SJCRH30 (cell line): ENCODE results near the gene POLR2L.

DNA sequence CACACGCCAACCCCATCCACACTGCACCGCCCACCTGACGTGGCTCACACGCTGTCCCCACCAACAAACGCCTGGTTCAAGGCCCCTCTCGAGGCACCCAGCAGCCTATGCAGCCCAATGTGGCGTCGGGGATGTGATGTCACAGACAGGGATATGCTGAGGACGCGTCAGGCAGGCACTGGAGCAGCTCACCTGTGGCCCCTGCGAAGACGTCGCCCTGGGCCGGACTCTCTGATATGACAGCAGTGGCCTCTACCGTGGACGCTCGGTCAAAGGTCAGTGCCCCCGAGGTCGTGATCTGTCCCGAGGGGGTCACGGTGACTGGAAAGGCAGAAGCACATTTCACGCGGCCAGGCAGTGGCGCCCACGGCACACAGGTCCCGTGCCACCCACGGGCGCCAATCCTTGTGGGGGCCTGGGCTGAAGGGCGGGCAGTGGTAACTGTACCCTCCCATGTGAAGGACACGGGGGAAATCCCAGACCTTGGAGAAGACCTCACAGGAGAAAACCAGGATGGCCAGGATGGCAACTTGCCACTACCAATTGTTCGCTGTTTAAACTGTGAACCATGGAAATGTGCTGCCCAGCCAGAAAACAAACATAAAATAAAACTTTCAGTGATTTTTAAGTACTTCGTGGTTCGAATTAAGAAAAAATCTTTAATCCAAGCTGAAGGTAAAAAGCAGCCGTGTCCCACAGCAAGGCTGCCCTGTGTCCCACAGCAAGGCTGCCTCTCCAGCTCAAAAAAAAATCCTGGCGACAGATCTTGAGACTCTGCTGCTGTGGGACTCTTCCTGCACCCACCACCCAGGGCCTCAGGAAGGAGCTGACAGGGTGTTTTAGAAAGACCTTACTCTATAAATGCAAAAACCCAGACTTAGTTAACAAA, 15.3 kb downstream of the DEAF1 start:
- RAMPAGE, long total RNA = no peak

DNA sequence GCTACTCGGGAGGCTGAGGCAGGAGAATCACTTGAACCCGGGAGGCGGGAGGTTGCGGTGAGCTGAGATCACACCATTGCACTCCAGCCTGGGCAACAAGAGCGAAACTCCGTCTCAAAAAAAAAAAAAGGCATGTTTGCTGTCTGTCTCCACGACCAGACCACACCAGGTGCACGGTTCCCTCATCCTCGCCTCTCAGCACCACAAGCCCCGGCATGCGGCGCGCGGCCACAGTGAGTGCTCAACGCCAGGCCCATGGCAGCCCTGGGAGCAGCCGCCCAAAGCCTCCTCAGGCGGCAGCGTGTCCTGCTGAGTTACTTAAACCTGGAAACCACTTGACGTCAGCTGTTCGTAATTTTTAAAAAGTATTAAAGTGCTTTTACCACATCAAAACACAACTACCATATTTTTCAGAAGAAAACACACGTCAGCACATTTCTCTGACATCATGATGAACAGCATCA, 2.3 kb downstream of the DEAF1 start:
- RAMPAGE, long total RNA = no peak

GRCh38 chr11:696837-697701, 1.5 kb downstream of the TMEM80 start:
- RAMPAGE, long total RNA = no peak

DNA sequence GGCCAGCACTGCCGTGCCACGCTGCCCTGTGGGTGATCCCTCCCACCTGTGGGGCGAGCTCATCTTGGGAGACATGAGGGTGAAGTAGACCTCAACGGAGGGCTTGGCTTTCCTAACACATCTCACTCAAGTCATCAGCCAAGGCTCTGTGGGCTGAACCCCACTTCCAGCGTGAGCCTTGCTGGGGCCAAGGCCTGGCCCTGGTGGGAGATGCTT, 13.4 kb downstream of the GATD1 start:
- RAMPAGE, long total RNA = no peak

DNA sequence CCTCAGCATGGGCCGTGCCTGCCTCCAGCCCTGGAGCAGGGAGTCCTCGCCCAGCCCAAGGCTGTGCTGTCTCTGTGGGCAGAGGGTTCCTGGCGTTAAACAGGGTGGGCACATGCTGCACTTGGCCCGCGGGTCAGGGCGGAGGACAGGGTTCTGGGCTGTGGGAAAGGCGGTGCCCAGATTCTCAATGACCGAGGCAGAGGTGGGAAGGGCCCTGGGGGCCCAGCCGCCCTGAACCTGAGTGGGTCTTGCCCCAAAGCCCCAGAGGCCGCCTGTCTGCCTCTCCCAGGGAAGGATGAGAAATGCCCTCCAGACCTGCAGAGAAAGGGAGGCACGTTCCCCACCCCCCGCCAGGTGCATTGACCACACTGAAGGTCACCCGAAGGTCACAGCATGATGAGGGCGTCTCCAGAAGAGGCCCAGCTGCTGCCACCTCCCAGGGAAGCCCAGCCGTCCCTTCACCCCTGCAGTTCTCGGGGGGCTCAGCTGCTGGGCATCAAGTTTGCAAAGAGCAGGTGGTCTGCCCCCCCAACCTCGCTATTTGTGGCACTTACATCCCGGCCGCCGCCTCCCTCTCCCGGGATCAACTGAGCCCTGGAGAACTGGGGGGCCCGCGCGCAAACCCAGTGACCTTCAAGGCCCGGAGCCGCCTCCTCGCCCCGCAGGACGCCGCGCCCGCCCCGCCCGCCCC, 431 bp downstream of the CEND1 start:
- RAMPAGE, long total RNA = no peak

DNA sequence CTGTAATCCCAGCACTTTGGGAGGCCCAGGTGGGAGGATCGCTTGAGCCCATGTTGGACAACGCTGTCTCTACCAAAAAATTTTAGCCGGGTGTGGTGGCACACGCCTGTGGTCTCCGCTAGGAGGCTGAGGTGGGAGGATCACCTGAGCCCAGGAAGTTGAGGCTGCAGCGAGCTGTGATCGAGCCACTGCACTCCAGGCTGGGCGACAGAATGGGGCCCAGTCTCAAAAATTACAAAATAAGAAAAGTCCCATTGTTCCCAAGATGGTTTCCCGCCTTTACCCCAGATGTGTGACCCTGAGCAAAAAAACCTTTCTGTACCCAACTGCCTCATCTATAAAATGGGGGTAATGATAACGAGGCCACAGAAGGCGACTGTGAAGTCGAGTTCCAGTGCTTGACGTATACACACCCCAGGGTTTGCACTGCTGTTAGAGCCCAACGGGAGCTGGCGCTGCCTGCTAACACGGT, 1.3 kb upstream of the RPLP2 start:
- RAMPAGE, long total RNA = no peak

DNA sequence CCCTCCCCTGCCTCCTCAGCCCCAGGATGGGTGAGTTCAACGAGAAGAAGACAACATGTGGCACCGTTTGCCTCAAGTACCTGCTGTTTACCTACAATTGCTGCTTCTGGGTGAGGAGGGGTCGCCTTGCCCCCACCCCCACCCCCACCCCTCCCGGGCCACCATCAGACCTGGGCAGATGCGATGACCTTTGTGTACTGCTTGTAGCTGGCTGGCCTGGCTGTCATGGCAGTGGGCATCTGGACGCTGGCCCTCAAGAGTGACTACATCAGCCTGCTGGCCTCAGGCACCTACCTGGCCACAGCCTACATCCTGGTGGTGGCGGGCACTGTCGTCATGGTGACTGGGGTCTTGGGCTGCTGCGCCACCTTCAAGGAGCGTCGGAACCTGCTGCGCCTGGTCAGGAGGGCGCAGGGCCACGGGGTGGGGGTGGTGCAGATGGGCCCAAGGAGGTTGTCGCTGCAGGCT, 3.3 kb downstream of the CD151 start:
- RAMPAGE, long total RNA = no peak

GRCh38 chr11:842361-842623, at the start of gene POLR2L:
POLR2L (minus strand) TSS chr11:842529.
- RAMPAGE, long total RNA = start-site peak on the minus strand at chr11:842499-842533, 3,371 and 304 reads in 2 replicates

DNA sequence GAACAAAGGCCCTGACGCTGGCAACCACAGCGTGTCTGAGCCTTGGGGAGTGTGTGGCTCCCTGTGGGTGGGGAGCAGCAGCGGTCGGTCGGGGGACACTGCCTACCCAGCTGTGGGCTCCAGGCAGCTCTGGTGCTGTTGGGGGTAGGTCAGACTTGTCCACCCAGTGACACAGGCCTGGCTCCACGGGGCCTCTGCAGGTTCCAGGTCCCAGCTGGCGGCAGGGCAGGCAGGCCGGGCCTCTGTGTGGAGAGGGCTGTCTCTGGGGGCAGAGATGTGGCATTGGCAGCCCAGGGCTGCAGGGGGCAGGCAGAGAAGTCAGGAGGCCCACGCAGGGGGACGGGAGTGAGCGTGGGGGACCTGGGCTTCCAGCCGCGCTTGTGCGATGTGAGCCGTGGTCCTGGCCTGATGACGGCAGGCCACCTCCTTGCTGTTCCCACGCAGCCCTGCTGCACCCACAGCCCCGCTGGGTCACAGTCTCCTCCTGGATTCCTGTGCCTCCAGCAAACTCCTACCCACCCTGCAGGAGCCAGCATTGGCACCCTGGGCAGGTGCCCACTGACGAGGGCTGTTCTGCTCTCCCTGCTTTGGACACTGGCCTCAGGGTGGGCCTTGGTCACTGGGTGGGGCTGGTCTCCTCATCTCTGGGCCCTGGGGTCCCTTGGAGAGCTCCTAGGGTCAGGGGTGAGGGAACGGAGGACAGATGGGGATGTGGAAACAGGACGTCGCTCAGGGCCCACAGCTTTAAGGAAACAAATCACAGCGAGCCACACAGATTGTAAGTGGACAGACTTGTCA, 12.5 kb downstream of the TSPAN4 start:
- RAMPAGE, long total RNA = no peak

DNA sequence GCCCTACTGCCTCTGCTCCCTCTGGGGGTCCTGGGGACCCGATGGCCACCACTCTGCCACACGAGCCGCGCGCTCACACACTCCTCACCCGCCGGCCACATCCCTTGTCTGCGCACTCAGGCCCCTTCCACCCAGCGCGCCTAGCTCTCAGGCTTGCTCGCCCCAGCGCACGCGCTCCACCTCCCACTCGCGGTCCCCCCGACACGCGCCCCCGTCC, 393 bp downstream of the CHID1 start:
- RAMPAGE, long total RNA = no peak

DNA sequence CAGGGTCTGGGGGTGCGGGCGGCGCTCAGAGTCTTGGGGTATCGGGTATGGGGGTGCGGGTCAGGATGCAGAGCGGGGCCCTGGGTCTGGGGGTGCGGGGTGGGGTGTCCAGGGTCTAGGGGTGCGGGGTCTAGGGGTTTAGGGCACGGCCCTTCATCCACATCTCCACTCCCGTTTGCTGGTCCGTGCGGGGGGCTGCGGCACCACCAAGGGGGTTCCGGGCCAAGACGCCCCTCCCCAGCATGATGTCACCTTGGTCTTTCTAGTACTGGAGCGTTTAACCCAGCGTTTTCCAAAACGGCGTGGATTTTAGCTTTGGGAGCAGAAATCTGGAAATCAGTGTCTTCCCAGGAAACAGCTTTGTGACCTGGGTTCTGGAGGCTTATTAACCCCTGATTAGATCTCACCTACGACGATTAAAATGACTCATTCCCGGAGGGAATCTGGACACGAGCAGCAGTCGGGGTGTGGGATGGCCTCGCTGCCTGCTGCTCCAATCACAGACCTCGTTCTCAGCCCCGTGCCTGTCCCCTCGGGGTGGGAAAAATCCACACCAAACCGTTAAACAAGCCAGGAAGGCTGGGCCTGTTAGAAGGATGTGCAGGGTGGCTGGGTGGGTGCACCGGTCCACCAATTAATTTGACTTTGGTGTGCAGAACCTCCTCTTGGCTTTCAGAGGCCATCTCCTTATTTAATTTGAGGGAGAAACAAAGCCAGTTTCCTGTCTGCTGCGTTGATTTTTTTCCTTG, 793 bp downstream of the AP2A2 start:
- RAMPAGE, long total RNA = no peak

DNA sequence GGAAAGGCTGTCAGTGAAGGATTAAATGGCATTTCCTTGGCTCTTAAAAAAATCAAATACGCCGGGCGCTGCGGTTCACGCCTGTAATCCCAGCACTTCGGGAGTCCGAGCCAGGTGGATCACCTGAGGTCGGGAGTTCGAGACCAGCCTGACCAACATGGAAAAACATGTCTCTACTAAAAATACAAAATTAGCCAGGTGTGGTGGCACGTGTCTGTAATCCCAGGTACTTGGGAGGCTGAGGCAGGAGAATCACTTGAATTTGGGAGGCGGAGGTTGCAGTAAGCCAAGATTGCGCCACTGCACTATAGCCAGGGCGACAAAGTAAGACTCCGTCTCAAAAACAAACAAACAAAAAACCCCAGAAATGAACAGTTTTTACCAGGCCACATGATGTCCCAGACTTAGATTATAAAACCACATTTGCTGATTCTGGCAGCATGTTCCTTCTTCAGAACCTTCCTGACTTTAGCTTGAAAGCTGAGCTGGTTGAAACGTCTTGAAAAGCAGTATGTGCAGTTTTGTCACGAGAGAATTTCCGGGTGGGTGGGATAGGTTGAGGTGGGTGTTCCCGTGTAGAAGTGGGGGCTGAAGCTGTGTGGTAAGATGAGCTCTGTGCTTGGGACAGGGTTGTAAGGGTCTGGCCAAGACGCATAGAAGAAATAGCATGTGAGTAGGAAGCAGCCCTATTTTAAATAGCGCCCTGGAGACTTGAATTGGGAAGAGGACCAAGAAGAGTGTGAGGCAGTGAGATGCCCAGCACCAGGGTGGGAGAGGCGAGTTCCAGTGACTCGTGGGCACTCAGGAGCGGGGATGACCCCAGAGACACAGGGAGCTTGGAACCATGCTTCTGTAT, 7.5 kb downstream of the AP2A2 start:
- RAMPAGE, long total RNA = no peak

DNA sequence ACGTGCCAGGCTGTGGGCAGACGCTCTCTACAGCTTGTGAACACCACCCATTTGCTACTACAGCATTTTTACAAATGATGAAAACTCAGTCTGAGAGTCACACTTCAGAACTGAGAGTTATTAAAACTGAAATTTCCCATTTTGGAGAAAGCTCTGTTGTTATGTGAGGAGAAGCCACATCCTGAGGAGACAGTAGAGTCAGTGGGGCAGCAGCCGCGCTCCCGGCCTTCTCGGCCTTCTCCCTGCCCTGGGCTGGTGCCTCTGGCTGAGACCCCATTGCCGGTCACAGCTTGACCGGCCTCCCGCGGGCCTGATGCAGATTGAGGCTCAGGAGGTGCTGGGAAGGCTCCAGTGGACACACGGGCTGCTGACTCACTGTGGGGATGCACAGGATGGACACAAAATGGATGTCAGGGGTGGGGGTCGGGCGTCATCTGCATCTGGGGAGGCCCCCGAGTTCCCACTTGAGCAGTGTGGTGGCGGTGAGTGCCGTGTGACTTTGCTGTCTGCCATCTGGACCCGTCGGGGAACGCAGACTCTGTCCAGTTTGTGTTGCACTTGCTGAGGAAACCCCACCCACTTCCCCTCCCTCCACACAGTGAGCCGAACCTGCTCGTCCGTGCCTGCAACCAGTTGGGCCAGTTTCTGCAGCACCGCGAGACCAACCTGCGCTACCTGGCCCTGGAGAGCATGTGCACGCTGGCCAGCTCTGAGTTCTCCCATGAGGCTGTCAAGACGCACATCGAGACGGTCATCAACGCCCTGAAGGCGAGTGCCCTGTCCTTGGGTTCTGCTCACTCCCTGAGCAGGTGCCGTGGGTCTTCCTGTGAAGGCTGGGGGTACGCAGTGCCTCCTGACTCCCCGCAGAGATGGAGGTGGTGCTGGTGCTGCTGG, 50.1 kb downstream of the MUC6 start:
- RAMPAGE, long total RNA = no peak

- RAMPAGE, long total RNA = no peak
Observed at GRCh38 chr11:1064105-1064813, 27.7 kb upstream of the MUC6 start.

- RAMPAGE, long total RNA = no peak
Observed at GRCh38 chr11:1074403-1074721, 37.8 kb upstream of the MUC6 start.

DNA sequence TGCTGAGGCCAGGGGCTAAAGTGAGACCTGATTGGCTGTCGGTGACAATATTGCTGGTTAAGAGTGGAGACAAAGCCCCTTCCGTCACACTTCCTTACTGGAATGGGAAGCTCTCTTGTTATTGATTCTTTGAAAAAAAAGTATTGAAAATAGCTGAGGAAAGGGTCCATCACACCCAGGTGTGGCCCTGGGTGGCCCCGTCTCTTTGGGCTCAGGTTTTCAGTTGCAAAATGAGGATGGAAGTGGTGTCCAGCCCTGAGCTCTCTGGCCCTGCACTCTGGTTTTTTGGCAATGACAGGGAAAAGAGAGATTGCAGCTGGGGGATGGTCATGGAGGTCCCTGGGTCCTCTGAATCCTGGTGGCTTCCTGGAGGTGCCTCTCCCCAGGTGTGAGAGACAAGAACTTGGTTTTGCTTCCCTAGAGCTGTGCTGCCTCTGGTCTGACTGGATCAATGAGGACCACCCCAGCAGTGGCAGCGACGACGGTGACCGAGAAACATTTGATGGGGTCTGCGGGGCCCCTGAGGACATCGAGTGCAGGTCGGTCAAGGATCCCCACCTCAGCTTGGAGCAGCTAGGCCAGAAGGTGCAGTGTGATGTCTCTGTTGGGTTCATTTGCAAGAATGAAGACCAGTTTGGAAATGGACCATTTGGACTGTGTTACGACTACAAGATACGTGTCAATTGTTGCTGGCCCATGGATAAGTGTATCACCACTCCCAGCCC, 57.4 kb upstream of the MUC6 start:
- RAMPAGE, long total RNA = no peak

DNA sequence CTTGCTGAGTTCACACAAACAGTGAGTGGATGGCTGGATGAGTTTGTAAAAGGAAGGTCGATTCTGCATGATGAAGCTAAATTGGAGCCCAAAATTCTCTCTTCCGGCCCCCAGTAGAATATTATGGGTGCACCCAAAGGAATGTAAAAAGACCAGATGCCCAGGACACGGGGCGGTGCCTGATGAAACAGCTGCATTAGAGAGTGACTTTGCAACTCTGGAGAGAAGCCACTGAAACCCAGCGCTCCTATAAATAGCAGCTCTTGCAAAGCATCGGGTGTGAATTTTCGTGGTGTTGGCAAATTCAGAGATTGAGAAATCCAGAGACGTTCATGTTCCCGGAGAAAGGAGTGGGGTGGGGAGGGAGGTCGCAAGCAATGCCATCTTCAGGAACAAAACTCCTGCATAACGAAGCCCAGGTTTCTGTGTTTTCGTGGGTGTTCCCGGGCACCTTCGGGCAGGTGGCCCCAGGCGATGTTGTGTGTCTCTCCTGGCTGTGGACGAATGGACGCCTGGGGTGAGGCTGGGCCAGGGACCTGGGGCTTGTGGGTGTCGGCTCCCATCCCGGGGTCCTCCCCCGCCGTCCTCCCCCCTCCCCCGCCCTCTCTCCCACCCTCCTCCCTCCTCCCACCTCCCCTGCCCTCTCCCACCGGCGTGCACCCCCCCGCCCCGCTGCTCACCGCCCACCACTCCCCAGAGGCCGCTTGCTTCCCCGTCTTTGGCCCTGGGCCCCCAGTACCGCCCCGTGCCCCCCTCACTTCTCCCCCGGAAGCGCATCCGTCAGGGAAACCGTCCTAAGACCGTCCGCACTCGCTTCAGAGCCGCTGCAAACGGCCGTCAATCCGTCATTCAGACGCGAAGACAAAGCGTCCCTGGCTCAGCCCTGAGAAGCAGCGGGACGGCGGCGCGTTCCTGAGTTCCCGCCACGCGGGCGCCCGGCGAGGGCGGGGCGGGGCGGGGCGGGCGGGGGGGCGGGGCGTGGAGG, 26.6 kb upstream of the TOLLIP start:
- RAMPAGE, long total RNA = no peak

DNA sequence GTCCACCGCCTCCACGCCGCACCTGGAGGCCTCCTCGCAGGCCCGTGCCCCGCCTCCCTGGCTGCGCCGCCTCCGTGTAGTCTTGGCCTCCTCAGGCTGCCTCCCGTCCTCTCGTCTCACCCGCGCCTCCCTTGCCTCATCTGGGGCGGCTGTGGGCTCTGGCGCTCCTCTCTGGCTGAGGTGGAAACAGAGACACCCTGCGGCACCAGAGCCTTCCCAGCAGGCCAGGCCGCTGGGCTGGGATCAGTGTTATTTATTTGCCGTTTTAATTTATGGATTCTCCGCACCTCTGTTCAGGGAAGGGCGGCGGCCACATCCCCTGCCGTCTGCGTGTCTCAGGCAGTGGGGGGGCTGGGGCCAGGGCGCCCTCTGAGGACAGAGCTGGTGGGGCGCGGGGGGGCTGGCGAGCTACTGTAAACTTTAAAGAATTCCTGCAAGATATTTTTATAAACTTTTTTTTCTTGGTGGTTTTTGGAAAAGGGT, 25.2 kb downstream of the MOB2 start:
- RAMPAGE, long total RNA = no peak

- RAMPAGE, long total RNA = no peak
Observed at GRCh38 chr11:1483457-1483940, 3.1 kb downstream of the MOB2 start.

GRCh38 chr11:1513324-1514218, 27.0 kb upstream of the MOB2 start:
- RAMPAGE, long total RNA = no peak